Breast (tissue), 4 donors: ENCODE measurements around a stretch of chr3.

DNA sequence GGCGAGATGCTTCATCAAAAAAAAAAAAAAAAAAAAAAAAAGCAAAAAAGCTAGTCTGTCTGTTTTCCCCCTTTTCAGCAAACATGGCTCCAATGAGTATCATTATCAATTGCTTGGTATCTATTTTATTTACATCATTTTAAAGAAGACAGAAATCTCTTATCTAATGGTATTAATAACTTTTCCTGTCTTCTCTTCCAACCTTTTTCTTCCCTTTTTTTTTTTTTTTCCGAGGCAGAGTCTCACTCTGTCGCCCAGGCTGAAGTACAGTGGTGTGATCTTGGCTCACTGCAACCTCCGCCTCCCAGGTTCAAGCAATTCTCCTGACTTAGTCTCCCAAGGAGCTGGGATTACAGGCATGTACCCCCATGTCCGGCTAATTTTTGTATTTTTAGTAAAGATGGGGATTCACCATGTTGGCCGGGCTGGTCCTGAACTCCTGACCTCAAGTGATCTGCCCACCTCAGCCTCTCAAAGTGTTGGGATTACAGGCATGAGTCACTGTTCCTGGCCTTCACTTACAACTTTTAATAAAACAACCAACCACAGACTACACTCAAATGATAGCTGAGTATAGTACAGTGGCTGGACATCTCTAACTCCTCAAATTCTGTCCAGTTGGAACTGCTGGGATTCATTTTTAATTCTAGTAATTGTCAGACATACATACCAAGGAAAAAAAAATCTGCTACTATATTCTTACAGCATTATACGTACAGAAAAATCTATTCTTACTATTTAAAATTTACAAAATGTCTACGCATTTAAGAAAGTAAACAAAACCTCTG is 71.3 kb upstream of the GNL3 start:
- PRO-cap, 3 experiments = no peak in any of the 3 experiments
- RRBS = no CpG with 5 or more reads among the region's 8 CpGs

- PRO-cap, 3 experiments = no peak in any of the 3 experiments
- RRBS = no CpG with 5 or more reads among the region's 6 CpGs
Observed at GRCh38 chr3:52634586-52635094, 51.2 kb upstream of the GNL3 start.

DNA sequence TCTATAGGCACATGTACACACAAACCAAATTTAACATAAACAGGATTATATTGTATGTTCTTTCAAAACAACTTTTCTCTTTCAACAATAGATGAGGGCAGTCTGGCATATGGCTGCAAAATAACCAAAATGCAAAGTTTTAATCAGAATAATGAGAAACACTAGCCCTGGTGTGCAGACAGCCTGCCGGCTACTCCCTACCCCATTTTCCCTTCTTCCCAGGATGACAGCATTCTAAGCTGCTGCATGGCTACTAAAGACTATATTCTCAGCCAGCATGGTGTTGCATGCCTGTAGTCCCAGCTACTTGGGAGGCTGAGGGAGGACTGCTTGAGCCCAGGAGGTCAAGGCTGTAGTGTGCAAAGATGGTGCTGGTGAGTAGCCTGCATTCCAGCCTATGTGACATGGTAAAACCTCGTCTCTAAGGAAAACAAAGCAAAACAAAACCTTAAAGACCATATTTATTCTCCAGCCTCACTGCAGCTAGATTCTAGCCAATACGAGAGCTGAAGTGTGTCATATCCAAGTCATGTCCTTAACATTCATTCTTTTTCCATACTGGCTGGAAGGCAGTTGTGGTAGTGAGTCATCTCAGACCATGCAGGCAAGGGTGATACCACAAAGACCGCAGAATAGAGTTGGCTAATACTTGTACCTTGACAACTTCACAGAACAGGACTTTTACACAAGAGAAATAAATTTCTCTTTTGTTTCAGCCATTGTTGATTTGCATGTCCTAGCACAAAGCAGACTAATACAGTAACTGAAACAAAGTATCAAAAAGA is 15.2 kb upstream of the GNL3 start:
- PRO-cap, 3 experiments = no peak in any of the 3 experiments
- RRBS = no CpG with 5 or more reads among the region's 4 CpGs

DNA sequence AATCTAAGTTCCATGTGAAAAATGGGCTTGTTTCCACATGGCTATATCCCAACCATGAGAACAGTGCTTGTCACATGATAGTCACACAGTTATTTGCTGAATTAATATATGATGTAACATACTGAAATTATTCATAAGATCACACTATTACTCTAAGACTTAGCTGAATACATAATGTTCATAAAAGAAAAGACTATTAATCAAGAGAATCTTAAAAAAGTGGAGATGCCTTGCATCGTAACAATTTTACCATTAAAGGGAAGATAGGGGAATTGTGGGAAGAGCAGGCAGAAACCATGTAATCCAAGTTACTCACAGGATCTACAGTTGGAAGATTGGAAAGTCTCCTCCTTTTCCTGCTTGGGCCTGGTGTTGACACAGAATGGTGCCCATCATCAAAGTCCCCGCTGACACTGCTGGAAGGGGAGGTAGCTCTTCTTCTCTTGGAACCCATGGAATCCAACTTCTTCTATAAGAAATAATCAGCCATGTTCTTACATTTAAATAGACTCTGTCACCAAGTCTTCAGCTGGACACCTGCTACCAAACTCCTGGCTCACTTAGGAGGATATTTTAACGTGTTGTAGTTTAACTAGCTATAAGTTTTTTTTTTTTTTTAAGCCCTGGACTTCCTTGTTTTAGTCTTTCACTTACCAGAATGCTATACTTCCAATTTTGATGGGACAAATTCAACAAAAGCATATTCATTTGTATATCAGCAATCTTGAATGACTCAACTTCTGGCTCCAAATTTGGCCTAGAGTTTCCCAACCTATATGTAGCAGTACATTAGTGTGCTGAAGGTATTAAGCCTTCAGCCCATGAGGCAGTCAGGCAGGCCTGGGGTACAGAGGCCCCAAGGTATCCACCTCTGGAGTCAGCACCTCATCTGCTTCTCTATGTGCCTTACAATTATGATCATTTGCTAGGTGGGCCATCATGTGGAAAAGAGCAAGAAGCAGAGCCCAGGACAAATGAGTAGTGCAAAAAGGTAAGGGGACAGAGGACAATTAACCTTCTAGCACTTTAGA is 6.3 kb upstream of the GNL3 start:
- PRO-cap, 3 experiments = no peak in any of the 3 experiments
- RRBS = no CpG with 5 or more reads among the region's 3 CpGs

GRCh38 chr3:52688466-52688744 is 2.6 kb downstream of the GNL3 start:
- PRO-cap, 3 experiments = no peak in any of the 3 experiments
- RRBS = no CpG with 5 or more reads among the region's 2 CpGs

DNA sequence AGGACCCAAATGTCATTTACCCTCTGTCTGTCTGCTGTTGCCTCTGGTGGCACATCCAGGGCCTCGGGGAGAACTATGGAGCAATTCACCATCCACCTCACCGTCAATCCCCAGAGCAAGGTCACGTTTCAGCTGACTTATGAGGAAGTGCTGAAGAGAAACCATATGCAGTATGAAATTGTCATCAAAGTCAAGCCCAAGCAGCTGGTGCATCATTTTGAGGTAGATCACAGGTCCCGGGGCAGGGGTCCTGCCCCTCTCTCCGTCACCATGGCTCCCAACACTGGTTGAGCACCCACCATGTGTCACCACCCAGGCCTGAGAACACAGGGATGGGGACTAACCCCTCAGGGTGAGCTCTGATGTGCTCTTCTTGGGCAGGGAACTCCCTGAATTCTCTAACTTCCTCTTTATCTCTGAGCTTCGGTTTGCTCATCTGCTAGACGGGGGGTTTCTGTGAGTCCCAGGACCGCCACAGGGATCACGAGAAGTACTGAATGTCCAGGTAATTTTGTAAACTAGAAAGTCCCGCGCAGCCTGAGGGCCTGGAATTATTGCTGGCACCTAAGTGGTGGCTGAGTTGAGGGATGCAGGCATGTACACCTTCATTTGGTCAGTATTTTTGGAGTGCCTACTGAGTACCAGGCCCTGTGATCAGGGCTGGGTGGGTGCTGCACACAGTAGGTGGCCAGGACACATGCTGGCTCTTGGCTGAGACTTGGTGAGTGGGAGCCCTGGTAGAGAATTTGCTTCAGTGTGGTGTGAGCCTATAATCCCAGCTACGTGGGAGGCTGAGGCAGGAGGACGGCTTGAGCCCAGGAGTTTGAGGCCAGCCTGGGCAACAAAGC is 2.2 kb downstream of the ITIH1 start:
- PRO-cap, 3 experiments = no peak in any of the 3 experiments
- RRBS = no CpG with 5 or more reads among the region's 13 CpGs

GRCh38 chr3:52811549-52812210 is 17.1 kb downstream of the ITIH3 start:
- PRO-cap, 3 experiments = no peak in any of the 3 experiments
- RRBS = no CpG with 5 or more reads among the region's 8 CpGs

- PRO-cap, 3 experiments = no peak in any of the 3 experiments
- RRBS = no CpG with 5 or more reads among the region's 15 CpGs
Observed at GRCh38 chr3:52841510-52842196, 6.8 kb upstream of the MUSTN1 start.

DNA sequence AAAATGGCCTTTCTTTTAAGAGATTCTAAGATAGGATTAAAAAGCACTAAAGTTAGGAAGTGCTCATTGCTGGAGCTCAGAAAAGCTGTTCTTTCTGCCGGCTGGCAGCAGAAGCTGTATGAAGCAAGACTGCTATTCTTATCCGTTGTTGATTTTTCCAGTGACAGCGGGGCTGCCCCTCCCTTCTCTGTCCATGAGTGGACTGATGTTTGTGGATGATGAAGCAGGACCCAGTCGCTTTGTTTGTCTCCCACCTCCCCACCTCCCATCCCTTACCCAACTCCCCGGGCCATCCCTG is 10.3 kb upstream of the MUSTN1 start:
- PRO-cap, 3 experiments = no peak in any of the 3 experiments
- RRBS = no CpG with 5 or more reads among the region's 5 CpGs

- PRO-cap, 3 experiments = no peak in any of the 3 experiments
- RRBS = no CpG with 5 or more reads among the region's 6 CpGs
Observed at GRCh38 chr3:52983124-52984000, 62.5 kb downstream of the SFMBT1 start.

GRCh38 chr3:53163142-53164082 is 2.4 kb downstream of the PRKCD start:
- PRO-cap, 3 experiments = no peak in any of the 3 experiments
- RRBS = no CpG with 5 or more reads among the region's 10 CpGs

GRCh38 chr3:53164743-53165501 is 3.9 kb downstream of the PRKCD start:
- PRO-cap, 3 experiments = no peak in any of the 3 experiments
- RRBS = no CpG with 5 or more reads among the region's 10 CpGs

DNA sequence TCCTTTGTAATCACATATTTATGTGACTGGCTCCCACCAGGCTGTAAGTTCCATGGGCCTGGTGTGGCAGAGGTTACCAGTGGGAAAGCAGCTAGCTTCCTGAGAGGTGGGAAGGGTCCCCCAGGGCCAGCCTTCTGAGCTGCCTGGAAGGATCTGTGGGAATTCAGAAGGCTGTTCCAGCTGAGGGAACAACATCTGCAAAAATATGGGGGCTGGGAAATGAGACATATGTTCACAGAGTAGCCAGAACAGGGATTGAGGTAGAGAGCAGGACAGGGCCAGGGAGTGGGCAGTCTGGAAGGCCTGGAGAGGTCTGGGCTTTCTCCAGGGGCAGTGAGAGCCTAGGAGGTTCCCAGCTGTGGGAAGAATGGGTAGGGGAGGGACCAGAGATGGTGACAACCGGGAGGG is 10.5 kb downstream of the PRKCD start:
- PRO-cap, 3 experiments = no peak in any of the 3 experiments
- RRBS = no CpG with 5 or more reads among the region's 1 CpG

- PRO-cap, 3 experiments = no peak in any of the 3 experiments
- RRBS = no CpG with 5 or more reads among the region's 11 CpGs
Observed at GRCh38 chr3:53181416-53181723, 20.4 kb downstream of the PRKCD start.

DNA sequence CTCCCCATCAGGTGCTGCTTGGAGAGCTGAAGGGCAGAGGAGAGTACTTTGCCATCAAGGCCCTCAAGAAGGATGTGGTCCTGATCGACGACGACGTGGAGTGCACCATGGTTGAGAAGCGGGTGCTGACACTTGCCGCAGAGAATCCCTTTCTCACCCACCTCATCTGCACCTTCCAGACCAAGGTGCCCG is 25.0 kb downstream of the PRKCD start:
- PRO-cap, 3 experiments = no peak in any of the 3 experiments
- RRBS = no CpG with 5 or more reads among the region's 7 CpGs

- PRO-cap, 3 experiments = no peak in any of the 3 experiments
- RRBS = 91% methylated on average over 1 of the region's 10 CpGs
Observed at GRCh38 chr3:53231793-53232637, 23.8 kb downstream of the TKT start.

DNA sequence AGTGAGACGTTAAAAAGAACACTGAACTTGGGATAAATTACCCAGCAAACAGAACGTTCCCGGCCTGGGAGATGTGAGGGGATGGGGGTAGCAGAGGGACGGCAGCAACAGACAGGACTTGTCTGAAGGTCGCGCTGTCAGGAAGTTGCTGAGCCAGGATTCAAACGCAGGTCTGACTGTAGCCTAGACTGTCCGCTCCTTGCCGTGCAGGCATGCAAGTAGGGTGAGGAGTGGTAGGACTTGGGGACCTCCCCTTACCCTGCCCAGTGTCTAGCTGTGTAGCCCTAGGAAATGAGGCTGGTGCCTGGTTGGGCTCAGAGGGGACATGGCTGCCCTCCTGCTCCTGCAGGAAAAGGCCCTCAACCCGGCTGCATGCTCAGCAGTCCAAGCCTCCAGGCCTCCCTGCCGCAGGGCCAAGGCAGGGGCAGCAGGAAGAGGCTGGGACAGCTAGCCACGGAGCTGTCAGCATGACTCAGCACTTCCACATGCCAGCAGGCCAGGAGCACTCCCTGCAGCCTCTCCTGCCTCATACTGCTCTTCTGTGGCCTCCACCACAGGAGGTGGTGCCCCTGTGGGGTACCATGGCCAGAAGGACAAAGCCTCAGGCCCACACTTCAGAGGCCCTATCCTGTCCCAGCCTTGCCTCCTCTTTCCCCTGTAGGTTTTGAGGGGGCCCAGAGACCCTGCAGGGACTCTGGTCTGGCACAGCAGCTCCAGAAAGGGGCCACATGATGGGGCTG is 19.8 kb downstream of the TKT start:
- PRO-cap, 3 experiments = no peak in any of the 3 experiments
- RRBS = no CpG with 5 or more reads among the region's 12 CpGs

DNA sequence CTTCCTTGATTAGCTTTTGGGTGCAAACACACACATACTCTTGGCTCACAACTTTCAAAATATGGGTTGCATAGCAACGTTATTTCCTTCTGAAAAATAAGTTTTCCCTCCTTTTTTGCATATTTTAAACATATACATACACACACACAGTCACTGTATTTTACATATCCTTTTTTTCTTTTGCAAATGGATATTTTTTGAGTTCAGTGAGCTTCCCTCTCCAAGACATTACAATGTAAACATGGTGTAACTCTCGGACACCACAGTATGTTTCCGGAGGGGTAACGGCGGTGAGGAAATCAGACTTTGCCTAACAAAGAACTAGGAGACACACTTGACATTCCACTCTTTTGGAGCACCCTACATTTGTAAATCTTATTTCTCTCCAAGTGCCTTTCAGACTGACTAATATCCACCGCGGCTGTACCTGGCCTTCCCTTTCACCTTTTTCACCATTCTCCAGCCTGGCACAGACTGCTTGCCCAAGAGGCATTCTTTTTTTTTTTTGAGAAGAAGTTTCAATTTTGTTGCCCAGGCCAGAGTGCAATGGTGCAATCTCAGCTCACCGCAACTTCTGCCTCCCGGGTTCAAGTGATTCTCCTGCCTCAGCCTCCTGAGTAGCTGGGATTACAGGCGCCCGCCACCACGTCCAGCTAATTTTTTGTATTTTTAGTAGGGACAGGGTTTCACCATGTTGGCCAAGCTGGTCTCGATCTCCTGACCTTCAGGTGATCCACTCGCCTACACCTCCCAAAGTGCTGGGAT is 3.3 kb downstream of the TKT start:
- PRO-cap, 3 experiments = no peak in any of the 3 experiments
- RRBS = no CpG with 5 or more reads among the region's 14 CpGs

DNA sequence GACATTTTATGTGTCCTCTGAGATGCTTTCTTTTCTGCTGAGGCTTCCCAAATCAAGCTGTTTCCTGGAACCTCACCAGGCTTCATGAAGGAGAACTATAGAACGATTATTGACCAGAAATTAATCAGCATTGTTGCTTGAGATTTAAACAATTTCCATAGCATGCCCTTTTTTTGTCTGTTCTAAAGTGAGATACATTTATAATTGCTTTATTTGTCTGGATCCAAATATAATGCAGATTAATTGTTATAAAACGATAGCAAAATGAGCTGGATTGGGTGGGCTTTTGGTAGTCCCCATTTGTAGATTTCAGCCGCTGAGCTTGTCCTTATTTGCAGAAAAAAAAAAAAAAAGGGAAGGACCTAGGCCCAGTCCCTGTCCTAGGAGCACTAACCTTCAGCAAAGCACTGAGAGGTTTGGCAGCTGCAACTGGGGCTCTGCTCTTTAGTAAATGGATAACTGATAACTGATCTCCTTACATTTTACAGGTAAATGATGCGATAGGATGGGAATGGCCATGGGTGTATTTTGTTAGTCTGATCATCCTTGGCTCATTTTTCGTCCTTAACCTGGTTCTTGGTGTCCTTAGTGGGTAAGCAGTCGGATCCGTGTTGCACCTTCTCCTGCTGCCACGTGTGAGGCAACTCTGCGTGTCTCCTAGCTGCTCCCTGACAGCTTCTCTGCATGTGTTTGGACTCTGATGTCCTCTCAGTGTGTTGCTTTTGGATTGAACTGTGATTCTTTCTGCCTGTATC is 172.8 kb downstream of the CHDH start:
- PRO-cap, 3 experiments = no peak in any of the 3 experiments
- RRBS = no CpG with 5 or more reads among the region's 9 CpGs

GRCh38 chr3:53707935-53708740 is 138.1 kb downstream of the CHDH start:
- PRO-cap, 3 experiments = no peak in any of the 3 experiments
- RRBS = no CpG with 5 or more reads among the region's 4 CpGs